Heart left ventricle (tissue), 7 donors: ENCODE measurements around the genes COL16A1 and ADGRB2.

- PRO-cap, 6 experiments = no peak in any of the 6 experiments
- RAMPAGE, long total RNA, 2 experiments = no peak in any of the 2 experiments
- RRBS = no CpG with 5 or more reads among the region's 23 CpGs
Measured at GRCh38 chr1:30747763-30749073, 9.4 kb downstream of the LAPTM5 start.

DNA sequence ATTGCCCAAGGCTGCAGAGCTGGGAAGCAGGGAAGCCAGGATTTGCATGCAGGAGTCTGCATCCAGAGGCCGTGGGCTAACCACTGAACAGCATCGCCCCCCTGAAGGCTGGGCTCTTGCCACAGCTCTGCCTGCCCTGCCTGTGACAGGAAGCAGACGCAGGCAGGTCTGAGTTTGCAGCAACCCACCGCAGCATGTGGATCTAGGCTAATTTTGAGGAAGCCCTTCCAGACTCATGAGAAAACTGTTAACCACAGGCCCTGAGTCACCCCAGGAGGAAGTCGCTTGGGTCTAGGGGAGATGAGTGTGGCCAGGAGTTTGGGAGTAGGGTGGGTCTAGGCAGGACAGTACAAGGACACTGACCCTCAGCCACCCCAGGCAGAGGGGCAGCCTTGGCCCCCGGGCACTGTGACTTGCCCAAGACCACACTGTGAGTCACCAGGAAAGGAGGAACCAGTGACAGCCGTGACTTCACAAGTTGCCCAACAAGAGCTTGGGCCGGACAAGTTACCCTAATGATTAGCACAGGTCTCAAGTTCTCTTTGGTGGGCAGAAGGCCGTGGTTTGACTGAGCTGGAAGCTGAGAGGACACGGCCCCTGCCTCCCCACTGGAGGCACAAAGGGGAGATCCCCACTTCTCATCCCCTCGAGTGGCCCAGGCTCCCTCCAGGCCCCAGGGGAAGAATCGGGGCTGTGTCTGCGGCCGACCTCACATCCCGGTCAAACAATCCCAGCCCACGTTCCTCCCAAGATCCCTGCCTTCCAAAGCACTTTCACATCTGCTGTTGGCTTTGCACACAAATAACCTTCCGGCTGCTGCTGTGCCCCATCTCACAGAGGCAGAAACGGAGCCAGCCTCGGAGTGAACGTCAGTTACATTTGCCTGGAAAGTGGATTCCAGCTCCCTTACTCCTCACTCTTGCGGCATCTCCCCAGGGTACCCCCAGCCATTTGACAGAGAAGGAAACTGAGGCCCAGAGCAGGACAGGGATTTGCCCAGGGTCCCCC is 736 bp downstream of the LAPTM5 start:
- PRO-cap, 6 experiments = peak in 4 of 6 experiments; most common plus-strand start position 534 of the sequence (in 2)
- RAMPAGE, long total RNA, 2 experiments = no peak in any of the 2 experiments
- RRBS = 5% methylated on average over 5 of the region's 21 CpGs

DNA sequence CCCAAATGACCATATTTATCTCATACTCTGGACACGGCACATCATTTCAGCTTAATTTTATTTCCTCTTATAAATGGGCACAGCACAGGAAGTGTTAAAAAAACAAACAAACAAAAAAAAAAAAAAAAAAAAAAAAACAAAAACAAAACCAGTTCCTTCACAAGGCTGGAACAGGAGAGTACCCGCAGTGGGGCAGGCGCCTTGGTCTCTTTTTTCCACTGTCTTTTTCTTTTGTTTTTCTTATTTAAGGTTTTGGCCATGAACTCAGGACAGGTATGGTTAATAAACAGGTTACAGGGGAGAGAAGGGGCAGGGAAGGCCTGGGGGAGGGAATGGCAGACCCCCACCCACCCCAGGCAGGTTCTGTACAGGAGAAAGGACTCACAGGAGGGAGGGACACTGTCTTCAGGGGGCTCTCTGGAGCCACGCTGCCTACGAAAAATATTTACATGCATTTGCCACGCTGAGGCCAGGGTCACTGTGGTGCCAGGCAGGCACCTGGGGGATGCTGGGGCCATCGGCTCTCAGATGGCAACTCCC is 39.1 kb downstream of the SDC3 start:
- PRO-cap, 6 experiments = no peak in any of the 6 experiments
- RAMPAGE, long total RNA, 2 experiments = no peak in any of the 2 experiments
- RRBS = no CpG with 5 or more reads among the region's 7 CpGs

DNA sequence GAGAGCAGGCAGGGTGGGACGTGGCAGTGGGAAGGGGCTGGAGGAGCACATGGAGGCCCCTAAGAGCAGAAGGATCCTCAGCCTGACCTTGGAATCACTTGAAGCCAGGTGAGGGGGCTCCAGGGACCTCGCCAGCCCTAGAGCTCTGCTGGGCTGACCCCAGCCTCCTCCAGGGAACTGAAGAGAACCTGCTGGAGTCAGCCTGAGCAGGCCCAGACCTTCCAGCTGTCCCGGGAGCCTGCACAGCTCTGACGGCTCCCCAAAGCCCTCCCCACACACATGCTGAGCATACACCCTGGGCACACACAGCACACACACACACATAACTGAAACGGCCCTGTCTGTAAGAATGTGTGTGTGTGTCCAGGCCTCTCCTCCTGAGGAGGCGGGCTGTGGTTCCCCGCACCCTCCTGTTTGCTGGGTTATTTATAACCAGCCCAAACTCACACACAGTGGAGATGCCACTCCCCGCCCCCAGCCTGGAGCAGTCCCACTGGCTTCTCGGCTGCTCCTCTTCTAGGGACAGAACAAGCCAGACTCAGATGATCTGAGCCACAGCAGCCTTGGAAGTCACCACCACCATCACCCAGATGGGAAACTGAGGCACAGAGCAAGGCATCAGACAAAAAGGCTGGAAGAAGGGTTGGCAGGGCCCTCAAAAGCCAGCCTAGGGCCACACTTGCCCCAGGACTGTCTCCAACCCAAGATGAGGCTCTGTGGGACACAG is 20.1 kb downstream of the SDC3 start:
- PRO-cap, 6 experiments = peak in 1 of 6 experiments; most common plus-strand start position 480 of the sequence (in 1); most common minus-strand start position 250 of the sequence (in 1)
- RAMPAGE, long total RNA, 2 experiments = no peak in any of the 2 experiments
- RRBS = no CpG with 5 or more reads among the region's 9 CpGs

DNA sequence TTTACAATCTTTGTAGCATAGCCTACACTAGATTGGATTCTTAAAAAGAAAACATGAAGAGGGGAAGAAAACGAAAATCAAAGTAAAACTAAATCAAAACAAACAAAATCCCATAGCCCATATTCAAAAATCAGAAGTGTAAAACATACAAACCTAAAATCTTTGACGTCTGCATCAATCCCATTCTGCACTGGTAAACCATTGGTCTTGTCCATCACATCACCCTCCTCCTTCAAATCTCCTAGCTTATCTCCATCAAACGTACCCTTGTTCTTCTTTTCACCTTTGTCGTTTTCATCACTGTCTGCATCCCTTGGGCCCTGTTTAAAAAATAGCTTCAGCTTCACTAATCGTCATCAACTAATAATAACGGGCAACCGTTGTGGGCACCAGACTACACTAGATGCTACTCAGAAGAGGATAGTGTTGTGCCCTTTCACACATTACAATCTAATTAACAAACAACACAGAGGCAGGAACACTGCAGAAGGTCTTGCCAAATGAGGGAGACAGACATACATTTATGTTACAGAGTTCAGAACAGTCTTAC is 70.5 kb downstream of the PUM1 start:
- PRO-cap, 6 experiments = no peak in any of the 6 experiments
- RAMPAGE, long total RNA, 2 experiments = no peak in any of the 2 experiments
- RRBS = no CpG with 5 or more reads among the region's 7 CpGs

DNA sequence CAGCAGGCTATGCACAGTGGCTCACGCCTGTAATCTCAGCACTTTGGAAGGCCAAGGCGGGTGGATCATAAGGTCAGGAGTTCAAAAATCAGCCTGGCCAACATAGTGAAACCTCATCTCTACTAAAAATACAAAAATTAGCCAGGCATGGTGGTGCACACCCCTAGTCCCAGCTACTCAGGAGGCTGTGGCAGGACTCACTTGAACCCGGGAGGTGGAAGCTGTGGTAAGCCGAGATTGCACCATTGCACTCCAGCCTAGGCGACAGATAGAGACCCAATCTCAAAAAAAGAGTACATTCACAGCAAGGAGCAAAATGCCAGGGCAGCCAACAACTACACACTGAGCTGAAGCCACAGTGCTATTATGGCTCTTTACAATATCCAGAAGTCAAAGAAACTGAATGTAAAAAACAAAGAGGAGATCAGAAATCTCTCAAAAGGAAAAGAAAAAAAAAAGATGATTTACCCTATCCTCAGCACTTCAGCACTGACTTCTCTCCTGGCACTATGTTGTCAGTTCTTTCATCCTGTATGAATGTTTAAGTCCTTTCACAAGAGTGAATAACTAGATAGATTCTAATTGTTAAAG is 18.5 kb downstream of the PUM1 start:
- PRO-cap, 6 experiments = no peak in any of the 6 experiments
- RAMPAGE, long total RNA, 2 experiments = no peak in any of the 2 experiments
- RRBS = no CpG with 5 or more reads among the region's 5 CpGs

DNA sequence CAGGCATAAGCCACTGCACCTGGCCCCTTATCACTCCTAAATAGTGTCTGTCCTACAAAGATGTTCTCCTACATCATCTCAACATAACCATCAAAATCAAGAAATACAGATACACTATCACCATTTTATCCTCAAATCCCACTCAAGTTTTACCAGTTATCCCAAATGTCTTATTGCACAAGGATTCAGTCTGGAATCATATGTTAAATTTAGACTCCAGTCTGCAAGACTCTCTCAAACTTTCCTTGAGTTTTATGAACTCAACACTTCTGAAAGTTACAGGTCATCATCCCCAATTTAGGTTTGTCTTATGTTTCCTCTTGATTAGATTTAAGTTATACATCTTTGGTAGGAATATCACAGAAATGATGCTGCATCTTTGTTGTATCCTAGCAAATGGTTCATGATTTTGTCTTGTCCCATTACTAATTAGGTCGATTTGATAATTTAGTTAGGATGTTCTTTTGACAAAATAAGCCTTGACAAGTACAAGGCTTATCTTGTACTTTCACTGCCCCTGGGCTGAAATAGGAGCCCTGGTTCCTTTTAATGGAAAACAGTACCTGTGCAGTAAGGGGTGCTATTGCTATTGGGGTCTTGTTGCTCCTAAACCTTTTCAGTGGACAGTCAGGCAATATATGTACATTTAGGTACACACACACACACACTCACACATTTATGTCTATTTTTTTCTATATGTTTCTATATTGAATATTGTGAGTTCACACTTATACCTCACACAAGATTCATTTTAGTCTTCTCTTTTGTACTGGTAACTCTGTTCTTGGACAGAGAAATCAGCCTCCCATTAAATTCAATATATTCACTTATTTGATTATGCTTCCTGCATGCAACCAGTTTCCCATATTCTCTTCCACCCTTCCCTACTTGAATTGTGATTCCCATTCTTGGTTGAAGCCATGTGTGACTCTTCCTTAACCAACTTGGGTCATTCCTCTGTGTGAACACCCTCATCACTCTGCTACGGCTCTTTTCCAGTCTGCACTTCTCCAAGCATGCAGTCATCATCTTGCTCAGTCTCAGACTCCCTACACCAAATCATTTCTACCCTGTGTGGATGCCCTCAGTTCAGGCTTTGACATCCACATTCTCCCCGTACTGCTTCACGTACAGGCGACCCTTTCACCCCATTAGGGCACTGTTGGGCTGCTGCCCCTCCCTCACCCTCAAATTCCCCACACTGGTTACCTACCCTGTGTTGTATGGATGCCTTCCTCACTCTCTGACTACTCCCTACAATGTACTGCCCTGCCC is 10.6 kb downstream of the SNRNP40 start:
- PRO-cap, 6 experiments = no peak in any of the 6 experiments
- RAMPAGE, long total RNA, 2 experiments = no peak in any of the 2 experiments
- RRBS = no CpG with 5 or more reads among the region's 5 CpGs

DNA sequence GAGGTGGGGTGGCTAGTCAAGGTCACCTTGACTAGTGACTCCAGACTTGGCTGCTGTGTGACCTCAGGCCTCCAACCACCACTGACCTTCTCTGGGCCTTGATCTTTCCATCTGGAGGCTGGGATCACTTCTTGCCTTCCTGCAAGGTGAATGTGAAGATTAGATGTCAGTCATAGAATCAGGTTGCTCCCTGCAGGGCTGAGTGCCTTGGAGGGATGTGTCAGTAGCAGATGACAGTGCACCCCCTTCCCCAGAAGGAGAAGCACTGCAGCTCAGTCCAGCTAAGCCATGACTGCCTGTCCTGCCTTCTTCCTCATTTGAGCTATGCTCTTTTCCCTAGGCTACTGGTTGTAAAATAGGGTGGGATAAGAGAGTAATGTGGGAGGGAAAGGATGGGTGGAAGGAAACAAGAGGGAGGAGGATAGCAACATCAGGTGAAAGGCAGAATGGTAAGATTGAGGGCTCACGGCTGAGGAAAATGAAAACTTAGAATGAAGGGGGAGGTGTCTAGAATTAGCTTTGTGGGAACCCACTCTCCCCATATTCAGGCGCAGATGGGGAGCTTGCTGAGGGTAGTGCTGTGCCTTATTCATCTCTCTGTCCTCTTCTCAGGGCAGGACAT is 11.1 kb upstream of the FABP3 start:
- PRO-cap, 6 experiments = no peak in any of the 6 experiments
- RAMPAGE, long total RNA, 2 experiments = no peak in any of the 2 experiments
- RRBS = no CpG with 5 or more reads among the region's 2 CpGs

- PRO-cap, 6 experiments = no peak in any of the 6 experiments
- RAMPAGE, long total RNA, 2 experiments = no peak in any of the 2 experiments
- RRBS = no CpG with 5 or more reads among the region's 13 CpGs
Measured at GRCh38 chr1:31422393-31423174, 9.6 kb downstream of the SERINC2 start.

DNA sequence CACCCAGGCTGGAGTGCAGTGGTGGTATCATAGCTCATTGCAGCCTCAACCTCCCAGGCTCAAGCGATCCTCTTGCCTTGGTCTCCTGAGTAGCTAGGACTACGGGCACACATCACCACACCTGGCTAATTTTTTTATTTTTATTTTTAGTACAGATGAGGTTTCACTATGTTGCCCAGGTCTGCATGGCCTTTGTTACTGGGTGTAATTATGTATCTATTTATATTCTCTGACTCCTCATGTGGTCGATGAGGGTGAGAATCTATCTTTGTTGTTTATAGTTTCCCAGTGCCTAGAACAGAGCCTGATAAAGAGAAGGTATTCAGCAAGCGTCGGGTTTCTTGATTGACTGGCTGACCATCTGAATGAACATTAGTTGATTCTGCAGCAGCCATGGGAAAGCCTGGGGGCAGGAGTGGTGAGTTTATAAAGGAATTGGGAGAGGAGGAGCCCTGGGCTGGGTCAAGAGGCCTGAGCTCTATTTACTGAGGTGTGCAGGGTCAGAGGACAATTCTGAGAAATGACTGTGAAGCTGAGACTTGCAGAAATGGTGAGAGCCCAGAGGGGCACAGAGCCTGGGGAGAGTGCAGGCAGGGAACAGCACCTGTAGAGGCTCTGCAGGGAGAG is 28.6 kb downstream of the SERINC2 start:
- PRO-cap, 6 experiments = no peak in any of the 6 experiments
- RAMPAGE, long total RNA, 2 experiments = no peak in any of the 2 experiments
- RRBS = no CpG with 5 or more reads among the region's 5 CpGs

DNA sequence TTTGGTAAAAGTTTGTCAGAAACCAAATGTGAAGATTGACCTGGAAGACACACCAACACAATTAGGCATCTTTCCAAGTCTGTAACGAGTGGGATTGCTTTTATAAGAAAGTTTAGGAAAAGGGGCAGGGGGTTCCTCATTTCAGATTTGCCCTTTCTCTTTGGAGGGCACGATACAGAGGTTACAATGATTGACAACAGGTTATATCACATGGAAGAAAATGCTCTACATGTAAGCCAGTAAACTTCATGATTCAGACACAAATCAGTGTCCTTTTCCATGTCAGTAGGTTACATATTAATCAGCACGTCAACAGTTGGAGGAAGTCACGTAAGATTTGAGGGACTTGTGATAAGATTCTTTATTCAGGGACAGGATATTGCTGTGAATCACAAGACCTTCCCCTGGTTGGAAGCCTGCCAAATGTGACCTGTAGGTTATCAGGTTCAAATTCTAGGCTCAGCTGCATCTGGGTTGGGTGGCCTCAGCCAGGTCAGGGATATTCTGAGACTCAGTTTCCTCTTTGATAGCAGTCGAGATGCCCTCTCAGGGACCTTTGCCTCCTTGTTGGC is 31.7 kb downstream of the SERINC2 start:
- PRO-cap, 6 experiments = no peak in any of the 6 experiments
- RAMPAGE, long total RNA, 2 experiments = no peak in any of the 2 experiments
- RRBS = no CpG with 5 or more reads among the region's 5 CpGs

- PRO-cap, 6 experiments = no peak in any of the 6 experiments
- RAMPAGE, long total RNA, 2 experiments = no peak in any of the 2 experiments
- RRBS = 31% methylated on average over 1 of the region's 14 CpGs
Measured at GRCh38 chr1:31505550-31506358, 70.6 kb upstream of the TINAGL1 start.

DNA sequence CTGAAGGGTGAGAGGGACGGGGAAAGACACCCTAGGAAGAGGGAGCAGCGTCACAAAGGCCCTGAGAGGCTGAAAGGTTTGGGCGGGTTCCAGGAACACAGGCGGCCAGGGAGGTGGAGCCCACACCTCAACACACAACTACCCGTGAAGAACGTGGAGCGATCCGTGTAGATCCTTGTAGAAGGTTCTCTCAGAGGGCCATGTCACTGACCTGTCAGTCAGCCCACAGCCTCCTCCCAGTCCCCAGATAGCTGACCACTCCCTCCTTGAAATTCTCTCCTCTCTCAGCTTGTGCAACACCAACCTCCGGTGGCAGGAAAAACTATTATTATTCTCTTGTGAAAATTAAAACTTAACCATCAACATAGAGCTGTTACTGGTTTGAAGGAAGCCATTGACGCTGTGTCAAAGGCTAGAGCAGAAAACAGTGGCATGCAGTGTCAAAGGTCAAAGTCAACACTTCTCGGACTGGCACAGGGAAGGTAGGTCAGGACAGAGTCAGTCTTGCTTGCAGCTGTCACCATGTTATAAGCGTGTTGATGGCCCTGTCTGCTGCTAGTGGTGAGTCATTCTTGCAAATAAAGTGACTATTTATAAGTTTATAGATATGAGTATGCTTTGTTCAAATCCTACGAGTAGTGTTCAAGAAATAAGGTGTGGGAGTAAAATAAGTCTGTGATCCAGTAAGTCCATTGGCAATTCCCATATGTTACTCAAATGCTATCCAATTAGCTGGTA is 26.7 kb upstream of the TINAGL1 start:
- PRO-cap, 6 experiments = peak in 1 of 6 experiments; most common minus-strand start position 500 of the sequence (in 1)
- RAMPAGE, long total RNA, 2 experiments = no peak in any of the 2 experiments
- RRBS = no CpG with 5 or more reads among the region's 13 CpGs

- PRO-cap, 6 experiments = no peak in any of the 6 experiments
- RAMPAGE, long total RNA, 2 experiments = no peak in any of the 2 experiments
- RRBS = no CpG with 5 or more reads among the region's 7 CpGs
Measured at GRCh38 chr1:31639488-31640035, 5.1 kb downstream of the PEF1 start.

DNA sequence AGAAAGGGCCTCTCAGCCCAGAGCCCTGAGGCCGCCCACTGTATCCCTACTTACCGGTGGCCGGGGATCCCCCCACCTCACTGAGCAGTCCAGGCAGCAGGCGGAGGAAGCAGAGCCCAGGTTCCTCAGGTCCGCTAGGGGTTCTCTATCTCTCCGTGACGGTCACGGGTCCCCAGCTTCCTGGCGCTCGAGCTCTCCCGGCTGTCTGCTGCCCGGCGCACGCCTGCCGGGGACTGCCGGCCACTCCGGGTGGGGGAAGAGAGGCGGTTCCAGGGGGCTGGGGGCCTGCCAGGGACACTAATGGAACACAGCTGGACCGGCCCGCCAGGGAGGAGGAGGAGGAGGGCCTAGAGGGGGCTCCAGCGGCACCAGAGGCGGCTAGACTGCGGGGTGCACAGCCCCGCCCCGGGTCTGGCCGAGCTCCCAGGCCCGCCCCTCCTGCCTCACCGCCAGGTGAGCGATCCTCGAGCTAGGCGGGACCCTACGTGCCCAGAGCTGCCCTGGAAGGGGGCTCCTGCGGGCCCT is at the start of gene COL16A1:
Gene COL16A1 (minus strand): TSS at position 235 of the 525 bp plus-strand sequence.
- PRO-cap, 6 experiments = peak in 6 of 6 experiments; most common plus-strand start position 350 of the sequence (in 2); most common minus-strand start position 235 of the sequence (in 6)
- RAMPAGE, long total RNA, 2 experiments = start-site peak on the minus strand in 1 of 2 experiments, centred at position 214 of the sequence, 63 reads per replicate
- RRBS = 2% methylated on average over 8 of the region's 33 CpGs

DNA sequence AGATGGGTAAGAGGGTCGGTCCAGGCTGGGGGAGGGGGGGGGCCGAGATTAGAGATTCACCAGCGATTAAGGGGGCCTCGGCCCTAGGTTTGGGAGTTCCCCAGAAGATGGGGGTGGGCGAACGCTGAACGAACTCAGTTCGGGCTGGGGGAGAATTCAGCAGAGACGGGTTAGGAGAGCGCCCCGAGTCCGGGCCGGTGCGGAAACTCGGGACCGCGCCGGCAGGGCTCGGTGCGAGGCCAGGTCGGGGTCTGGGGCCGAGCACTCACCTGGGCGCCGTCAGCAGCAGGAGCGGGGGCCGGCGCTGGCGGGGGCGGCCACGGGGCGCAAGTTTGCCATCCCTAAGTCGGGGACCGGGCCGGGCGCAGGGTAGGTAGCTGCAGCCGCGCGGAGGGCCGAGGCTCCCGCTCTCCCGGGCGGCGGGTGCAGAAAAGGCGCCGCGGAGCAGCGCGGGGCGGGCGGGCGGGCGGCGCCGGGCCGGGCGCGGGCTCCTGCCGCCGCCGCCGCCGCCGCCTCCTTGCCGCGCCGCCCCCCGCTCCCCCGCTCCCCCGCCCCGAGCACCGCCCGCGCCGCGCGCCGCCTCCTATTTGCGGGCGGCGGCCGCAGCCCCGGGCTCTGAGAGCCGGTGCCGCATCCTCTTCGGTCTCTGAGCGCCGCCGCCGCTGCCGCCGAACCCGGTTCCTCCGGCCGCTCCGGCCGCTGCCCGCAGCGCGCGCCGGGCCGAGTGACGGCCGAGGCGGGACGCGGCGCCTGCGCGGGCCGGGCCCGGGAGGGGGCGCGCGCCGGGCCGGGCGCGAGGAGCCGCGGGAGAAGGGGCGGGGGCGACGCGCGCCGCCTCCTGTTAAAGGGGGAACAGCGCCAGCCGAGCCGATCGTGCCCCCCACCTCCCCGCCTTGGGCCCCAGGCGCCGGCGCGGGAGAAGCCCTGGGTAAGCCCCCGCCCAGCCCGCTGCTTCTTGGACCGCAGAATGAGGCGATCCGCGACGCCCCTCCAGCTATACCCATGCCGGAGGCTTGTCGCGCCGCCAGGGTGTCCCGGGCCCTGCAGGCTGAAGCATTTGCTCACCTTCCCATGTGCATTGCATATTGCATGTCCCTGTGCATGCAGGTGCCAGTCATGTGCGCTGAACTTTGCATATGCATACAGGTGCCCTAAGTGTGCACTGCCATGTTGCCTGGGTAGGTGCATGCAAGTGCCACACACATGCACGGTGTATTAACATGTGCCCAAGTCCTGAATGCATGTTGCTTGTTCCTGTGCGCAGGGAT is at the start of gene ADGRB2:
Gene ADGRB2 (minus strand): TSS at position 726 of the 1,268 bp plus-strand sequence.
- PRO-cap, 6 experiments = peak in 6 of 6 experiments; most common plus-strand start position 804 of the sequence (in 1); most common minus-strand start position 726 of the sequence (in 6)
- RAMPAGE, long total RNA, 2 experiments = no peak in any of the 2 experiments
- RRBS = 1% methylated on average over 62 of the region's 151 CpGs

GRCh38 chr1:31788895-31789282 is 24.7 kb upstream of the ADGRB2 start:
- PRO-cap, 6 experiments = peak in 1 of 6 experiments; most common minus-strand start chr1:31789066 (in 1)
- RAMPAGE, long total RNA, 2 experiments = no peak in any of the 2 experiments
- RRBS = no CpG with 5 or more reads among the region's 20 CpGs

DNA sequence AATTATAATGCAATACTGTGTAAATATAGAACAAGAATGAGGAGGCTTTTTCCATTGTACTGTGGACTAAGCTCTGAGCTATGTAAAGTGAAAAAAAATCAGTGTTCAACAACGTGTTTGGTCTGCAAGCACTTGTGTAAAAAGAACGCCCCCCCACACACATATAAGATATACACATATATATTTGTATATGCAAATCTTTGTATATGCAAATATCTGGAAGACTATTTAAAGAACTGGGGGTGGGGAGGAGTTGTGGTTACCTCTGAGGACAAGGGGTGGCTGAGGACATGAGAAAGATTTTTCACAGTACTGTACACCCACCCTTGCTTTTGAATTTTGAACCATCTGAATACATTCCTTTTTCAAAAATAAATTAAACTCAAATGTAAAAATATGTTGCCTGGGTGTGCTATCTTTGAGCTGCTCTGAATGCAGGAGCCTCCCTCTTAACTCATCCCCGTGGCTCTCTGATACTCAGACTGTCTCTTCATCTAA is 57.0 kb downstream of the PTP4A2 start:
- PRO-cap, 6 experiments = no peak in any of the 6 experiments
- RAMPAGE, long total RNA, 2 experiments = no peak in any of the 2 experiments
- RRBS = no CpG with 5 or more reads among the region's 3 CpGs

GRCh38 chr1:31918317-31919299 is 19.6 kb downstream of the PTP4A2 start:
- PRO-cap, 6 experiments = no peak in any of the 6 experiments
- RAMPAGE, long total RNA, 2 experiments = no peak in any of the 2 experiments
- RRBS = no CpG with 5 or more reads among the region's 8 CpGs

DNA sequence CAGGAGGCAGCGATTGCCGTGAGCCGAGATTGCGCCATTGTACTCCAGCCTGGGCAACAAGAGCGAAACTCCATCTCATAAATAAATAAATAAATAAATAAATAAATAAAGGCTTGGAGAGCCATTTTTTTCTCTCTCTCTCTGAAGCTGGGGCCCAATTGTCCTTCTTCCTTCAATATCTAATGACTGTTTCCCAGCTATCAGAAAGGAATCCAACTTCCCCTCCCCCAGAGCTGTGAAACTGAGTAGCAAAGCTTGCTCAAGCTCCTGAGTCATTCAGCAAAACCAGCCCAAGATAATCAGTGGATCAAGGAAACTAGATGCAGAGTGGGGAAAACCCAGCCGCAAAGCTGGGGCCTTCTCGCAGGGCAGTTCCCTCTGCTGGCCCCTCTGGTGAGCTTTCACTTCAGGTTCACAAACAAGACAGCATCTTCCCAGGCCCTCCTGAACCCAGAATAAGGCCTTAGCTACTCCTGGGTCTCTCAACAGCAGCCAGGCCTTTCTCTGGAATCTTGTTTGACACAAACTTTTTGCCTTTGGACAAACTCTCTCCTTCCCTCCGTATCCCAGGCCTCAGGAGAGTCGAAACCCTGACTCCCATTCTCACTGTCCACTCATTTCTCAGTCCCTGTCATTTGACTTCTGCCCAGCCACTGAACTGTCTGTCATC is 17.8 kb upstream of the PTP4A2 start:
- PRO-cap, 6 experiments = peak in 3 of 6 experiments; most common plus-strand start position 400 of the sequence (in 2); most common minus-strand start position 181 of the sequence (in 1)
- RAMPAGE, long total RNA, 2 experiments = no peak in any of the 2 experiments
- RRBS = no CpG with 5 or more reads among the region's 9 CpGs